Mammary microvascular endothelial cell (primary cell): ENCODE results near the gene LTK.

DNA sequence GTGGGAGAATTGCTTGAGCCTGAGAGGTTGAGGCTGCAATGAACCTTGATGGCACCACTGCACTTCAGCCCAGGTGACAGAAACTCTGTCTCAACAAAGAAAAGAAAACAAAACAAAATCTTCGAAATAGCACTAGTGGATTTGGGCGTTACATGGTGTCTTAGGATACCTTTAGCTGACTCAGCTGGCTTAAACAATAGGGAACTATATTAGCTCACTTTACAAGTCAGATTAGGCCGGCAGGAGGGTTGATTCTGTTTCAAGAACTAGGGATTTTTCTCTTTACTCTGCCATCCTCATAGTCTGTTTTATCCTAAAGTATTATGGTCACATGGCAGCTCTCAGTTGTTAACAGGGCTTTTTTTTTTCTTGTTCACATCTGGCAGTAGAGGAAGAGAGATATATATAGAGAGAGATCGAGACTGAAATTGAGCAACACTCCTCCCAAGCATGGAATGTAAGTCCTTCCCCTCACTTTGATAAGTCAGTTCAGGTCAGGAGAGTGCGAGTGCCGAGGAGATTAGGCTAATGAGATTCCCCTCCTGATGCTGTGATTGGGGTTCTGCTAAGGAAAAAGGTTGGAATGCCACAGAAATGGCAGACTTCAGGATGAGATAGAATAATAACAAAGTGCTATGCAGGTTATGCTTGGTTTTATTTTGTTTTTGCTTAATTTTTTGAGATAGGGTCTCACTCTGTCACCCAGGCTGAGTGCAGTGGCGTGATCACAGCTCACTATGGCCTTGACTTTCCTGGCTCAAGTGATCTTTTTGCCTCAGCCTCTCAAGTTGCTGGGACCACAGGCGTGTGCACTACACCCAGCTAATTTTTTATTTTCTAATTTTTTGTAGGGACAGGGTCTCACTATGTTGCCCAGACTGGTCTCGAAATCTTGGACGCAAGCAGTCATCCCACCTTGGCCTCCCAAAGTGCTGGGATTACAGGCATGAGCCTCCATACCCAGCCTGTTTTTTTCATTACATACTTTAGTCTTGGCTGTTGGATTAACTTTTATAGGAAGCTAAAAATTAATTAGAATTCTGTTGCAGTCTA lies 33.0 kb downstream of the CHP1 start:
- RAMPAGE, long total RNA = no peak

DNA sequence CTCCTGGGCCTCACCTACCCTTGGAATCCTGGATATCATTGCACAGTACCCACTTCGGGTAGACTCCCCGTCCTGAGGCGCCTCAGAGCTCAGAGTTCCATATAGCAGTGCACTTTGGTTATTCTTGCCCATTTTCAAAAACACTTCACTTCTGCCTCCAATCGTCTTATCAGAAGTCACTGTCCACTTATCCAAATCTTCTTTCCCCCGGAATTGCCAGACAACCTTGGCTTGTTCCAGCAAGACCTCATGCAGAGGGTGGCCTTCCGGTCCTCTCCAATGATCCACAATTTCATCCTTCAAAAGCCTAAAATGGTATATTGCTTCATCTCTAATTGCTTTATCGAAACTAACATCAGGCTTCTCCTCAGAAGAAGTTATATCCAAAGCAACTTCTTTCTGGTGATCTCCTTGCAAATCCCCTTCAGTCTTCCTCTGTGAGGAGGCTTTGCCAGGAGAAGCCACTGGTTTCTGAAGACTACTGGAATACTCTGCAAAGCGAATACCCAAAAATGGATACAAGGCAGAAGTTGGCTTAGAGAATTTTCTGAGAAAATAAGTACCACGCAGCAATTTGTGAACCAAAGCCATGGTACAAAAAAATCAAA lies 5.7 kb downstream of the NDUFAF1 start:
- RAMPAGE, long total RNA = no peak

DNA sequence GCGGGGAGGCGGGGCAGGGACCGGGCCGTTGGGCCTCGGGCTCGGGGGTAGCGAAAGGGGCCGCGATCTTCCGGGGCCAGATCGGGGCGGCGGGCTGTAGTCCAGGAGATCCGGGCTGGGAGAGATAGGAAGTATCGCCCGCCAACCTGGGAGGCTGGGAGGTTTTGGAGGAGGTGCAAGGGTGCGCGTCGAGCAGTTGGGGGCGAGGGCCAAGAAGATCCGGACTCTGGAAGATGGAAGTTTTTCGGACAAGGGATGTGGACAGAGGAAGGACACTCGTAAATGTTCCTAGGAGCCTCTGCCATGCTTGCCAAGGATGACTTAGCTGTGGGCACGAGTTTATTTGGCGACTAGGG lies 615 bp downstream of the RTF1 start:
- RAMPAGE, long total RNA = no peak

GRCh38 chr15:41474885-41475488 lies 18.7 kb upstream of the ITPKA start:
- RAMPAGE, long total RNA = no peak

- RAMPAGE, long total RNA = no peak
Measured at GRCh38 chr15:41511166-41512437, 2.0 kb downstream of the LTK start.

DNA sequence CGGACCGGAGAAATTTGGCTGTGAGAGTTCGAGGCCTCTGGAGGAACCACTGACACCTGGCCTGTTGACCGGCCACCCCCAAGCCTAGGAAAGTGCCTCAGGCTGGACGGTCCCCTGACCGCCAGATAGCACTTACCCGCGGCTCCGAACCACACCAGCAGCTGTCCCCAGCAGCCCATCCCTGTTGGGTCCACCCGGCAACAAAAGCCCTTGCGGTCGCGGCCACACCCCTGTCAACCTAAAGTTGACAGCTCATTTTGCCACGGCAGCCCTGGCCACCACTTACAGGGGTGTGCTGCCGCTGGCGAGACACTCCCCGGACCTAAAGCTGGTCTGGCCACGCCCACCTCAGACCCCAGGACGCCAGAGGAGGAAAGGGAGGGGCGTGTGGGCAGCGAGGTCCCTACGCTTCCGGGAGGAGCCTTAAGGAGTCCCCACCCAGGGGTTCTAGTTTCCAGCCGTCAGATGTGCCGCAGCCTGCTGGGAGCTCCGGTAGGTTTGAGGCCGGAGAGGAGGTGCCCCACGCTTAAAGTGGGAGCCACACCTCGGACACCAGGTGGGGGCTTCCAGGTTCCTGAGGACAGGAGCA lies at the start of gene LTK:
Gene LTK, minus strand, starts transcription at position 297 of the 589 bp plus-strand sequence.
- RAMPAGE, long total RNA = no peak

GRCh38 chr15:41527706-41528239 lies 14.1 kb upstream of the LTK start:
- RAMPAGE, long total RNA = no peak

DNA sequence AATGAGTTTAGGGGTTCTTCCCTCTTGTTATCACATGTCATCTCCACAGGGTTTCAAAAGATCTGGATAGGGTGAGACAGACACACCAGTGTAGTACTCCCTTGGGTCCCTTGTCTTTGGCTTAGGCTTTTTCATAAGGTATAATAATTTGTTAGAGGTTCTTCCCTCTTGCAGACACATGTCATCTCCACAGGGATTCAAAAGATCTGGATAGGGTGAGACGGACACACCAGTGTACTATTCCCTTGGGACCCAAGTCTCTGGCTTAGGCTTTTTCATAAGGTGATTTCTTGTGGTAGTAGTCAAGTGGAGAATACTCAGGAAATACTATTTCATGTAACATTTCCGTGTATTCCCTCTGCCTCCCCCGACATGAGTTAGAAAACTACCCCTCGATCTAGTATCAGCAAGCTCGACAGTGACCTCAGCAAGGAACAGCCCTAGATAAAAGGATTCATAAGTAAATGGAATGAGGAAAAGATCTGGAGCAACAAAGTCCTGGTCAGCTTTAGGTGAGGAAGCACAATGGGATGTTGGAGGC lies 939 bp upstream of the MAPKBP1 start:
- RAMPAGE, long total RNA = no peak

GRCh38 chr15:41831001-41831669 lies 3.2 kb downstream of the JMJD7 start:
- RAMPAGE, long total RNA = no peak

- RAMPAGE, long total RNA = no peak
Measured at GRCh38 chr15:41837009-41837643, 1.5 kb upstream of the PLA2G4B start.

GRCh38 chr15:41881401-41882483 lies 12.1 kb downstream of the SPTBN5 start:
- RAMPAGE, long total RNA = no peak

GRCh38 chr15:41882876-41883085 lies 11.1 kb downstream of the SPTBN5 start:
- RAMPAGE, long total RNA = no peak

DNA sequence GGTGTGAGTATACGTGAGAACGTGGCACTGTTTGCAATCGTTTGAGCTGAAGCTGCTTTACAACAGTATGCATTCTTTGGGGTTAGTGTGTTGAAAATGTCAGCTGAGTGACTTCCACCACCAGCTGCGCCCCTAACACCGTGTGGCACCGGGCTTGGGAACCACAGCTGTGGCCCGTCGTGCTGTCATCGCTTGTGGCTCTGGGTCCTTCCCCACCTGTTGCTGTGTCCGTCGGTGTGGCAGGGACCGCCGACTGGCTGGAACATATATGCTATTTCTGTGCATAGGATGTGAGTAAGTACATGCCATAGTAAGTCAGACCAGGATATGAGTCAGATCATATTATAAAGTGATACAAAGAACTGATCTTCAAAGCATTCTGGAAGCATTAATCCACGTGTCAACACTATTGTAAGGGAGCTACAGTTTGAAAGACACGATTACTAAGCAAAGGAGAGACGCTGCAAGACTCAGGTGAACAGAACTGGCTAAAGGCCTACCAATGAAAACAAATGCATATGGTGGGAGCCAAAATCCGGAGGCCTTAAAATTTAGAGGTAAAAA lies 31.9 kb downstream of the EHD4 start:
- RAMPAGE, long total RNA = no peak

DNA sequence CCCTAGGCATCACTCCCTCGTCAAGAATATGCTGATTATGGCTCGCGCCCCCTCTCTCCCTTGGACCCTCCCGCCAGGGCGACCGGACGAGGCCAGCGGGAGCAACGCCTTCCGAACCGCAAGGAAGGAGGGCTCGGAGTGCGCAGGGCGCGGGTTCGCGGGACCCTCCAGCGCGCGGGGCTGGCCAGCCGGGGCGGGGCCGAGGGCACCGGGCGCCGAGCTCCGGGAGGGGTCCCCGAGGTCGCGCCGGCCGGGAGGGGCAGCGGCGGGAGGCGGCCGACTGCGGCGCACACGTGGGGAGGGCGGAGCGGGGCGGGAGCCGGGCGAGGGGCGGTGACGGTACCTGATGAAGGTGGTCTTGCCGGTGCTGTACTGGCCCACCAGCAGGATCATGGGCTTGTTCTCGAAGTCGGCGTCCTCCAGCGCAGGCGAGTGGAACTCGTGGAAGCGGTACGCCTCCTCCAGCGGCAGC lies 405 bp downstream of the EHD4 start:
- RAMPAGE, long total RNA = no peak

DNA sequence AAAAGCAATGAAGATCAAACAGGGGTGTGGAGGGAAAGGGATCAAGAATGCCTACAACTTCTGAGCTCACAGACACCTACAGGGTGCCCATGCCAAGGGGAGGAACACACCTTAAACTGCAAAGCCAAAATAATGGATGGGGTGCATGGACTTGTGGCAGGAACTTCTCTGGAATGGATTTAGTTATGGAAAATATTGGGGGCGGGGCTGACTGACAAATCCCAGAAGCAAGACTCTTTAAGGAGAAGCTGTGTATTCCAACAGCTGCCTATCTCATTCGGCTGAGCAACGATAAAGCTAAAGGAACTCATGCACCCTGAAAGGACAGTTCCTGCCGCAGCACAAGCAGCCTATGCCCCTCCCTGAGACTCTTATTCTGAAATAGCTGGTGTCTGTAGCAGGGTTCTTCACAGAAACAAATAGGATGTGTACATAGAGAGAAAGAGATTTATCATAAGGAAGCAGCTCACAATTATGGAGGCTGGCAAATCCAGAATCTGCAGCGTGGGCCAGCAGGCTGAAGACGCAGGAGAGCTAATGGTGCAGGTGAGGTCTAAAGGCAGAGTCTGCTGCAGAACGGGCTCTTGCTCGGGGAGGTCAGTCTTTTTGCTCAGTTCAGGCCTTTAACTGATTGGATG lies 24.5 kb upstream of the PLA2G4D start:
- RAMPAGE, long total RNA = no peak

- RAMPAGE, long total RNA = no peak
Measured at GRCh38 chr15:42272556-42272915, 465 bp upstream of the GANC start.

GRCh38 chr15:42364905-42365147 lies 5.5 kb downstream of the CAPN3 start:
- RAMPAGE, long total RNA = no peak

GRCh38 chr15:42401467-42401986 lies 42.2 kb downstream of the CAPN3 start:
- RAMPAGE, long total RNA = no peak

GRCh38 chr15:42439244-42439758 lies 51.6 kb downstream of the ZNF106 start:
- RAMPAGE, long total RNA = no peak

- RAMPAGE, long total RNA = no peak
Measured at GRCh38 chr15:42441810-42442042, 49.2 kb downstream of the ZNF106 start.